Measurements from ENCODE around the genes UCK2 and STYXL2.

DNA sequence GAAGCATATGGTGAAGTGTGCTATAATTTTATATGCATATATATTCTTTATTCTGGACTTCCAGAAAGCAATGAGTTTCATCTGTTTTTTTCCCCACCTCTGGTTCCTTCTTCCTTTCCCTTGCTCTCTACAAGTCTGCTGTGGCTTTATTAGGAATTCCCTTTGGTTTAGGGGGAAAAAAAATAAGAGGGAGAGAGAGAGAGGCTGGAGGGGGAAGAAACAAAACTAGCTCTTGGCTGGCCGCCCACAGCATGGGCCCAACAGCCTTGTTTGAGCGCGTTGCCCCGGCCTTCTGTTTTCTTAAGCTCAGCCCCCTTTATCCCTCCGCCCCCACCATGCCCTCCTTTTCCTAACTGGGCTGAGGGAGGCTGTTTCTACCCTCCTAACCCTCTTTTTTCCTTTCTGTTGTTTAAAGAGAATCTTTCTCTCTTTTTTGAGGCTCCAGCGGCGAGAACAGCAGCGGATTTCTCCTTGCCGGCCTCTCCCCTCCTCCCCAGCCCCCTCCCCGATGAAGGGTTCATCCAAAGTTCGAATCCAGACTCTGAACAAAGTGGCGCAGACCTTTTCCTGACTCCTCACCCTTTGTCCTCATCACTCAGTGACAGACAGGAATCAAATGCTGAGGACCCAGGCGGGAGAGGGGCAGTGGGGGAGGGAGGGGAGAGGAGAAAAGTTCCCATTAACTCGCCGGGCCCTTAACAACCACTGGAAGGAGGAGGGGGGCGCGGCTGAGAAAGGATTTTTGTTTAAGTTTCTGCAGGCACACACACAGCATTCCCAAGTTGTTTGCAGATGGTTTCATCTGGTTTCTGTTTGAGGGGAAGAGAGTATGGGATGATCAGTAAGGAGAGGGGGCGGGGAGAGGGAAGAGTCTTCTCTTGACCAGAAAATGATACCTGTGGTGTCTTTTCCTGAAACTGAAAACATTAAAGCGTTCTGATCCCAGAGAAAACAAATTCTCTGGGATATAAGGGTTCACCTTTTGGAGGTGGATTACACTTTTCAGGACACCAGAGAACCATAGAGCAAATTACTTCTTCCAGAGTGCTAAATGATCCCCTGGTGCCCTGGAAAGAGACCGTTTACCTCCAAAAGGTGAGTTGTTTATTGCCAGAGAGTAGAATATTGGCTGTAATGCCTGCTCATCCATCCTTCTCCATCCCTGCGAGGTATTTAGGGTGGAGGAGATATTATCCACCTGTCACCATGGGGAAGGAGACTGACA, 29.9 kb downstream of the PBX1 start:
- RAMPAGE, long total RNA: no peak
- RRBS: no CpG with 5 or more reads among the region's 21 CpGs

DNA sequence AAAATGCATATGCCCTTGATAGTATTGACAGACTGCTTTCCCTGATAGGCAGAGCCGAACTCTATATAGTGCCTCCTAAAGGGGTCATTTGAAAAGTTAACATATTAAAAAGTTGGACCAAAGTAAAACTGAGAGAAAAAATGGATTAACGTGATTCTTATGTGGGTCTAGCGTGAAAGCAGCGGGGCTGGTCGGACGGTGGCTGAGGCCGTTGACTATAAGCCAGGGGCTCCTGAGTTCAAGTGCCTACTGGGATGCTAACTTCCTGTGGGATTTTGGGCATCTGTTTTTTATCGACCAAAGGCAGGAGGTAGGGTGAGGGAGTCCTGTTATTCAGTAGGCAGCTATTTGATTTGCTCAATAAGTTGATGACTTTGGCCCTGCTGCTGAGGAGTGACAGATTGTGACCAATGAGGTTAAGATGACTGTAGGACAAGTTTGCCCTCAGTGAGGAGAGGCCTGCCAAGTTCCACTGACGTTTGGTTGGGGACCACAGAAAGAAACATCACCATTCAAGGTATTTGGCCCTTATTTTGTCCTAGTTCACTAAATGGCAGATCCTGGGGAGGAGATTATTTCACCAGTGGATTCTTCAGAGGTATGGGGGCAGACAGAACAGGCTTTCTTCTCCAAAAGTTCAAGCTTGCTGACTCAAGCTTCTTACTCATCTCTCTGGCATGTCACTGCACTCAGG, 78.4 kb downstream of the PBX1 start:
- RAMPAGE, long total RNA: no peak
- RRBS: no CpG with 5 or more reads among the region's 9 CpGs

DNA sequence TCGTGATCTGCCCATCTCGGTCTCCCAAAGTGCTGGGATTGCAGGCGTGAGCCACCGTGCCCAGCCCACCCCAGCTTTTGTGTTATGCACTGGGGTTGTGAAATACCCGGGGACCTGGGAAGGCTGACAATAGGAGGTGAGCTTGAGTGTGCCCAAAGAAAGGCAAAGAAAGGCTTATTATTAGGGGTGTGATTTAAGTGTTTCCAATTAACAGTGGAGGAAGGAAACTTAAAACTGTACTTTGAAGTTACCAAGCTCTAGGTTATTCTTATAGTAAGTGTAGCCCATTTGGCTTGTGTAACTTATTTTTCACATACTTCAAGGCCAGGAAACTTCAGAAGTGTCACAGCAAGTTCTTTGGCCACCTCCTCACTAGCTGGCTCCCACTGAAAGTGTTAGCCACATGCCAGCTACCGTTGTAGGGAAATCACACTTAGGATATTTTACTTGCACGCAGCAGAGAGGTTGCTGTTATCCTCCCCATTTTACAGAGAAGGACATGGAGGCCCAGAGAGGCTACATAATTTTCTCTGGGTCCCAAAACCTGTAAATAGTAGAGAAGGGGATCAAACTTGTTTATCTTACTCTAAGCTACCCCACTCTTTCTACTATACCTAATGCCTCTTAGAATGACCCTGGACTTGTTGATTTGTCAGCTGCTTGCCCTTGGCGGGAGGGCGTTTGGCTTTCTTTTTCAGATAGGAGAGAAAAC, 89.2 kb downstream of the PBX1 start:
- RAMPAGE, long total RNA: no peak
- RRBS: no CpG with 5 or more reads among the region's 9 CpGs

DNA sequence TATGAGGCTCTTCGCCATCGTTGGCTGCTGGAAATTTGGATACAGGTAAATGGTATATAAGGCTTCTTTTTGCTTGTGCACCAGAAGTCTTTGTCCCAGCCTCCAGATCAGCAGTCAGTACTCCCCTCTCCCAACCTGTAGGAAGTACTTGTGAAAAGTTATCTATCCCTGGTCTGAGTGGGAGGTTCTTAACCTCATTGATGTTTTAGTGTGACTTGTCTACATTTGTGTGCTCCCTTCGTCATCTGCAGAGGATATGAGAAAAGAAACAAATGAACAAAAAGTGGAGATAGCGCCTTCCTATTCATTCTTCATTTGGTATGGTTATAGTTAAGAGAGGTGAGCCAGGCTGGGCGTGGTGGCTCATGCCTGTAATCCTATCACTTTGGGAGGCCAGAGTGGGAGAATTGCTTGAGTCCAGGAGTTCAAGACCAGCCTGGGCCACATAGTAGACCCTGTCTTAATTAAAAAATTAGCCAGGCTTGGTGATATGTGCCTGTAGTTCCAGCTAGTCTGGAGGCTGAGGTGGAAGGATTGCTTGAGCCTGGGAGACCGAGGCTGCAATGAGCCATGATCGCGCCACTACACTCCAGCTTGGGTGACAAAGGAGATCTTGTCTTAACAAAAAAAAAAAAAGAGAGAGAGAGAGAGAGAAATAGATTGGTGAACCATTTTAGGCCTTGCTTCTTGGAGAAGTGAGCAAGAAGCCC, 168.9 kb downstream of the PBX1 start:
- RAMPAGE, long total RNA: no peak
- RRBS: no CpG with 5 or more reads among the region's 8 CpGs

- RAMPAGE, long total RNA: no peak
- RRBS: no CpG with 5 or more reads among the region's 7 CpGs
Observed at GRCh38 chr1:164772588-164773290, 213.8 kb downstream of the PBX1 start.

DNA sequence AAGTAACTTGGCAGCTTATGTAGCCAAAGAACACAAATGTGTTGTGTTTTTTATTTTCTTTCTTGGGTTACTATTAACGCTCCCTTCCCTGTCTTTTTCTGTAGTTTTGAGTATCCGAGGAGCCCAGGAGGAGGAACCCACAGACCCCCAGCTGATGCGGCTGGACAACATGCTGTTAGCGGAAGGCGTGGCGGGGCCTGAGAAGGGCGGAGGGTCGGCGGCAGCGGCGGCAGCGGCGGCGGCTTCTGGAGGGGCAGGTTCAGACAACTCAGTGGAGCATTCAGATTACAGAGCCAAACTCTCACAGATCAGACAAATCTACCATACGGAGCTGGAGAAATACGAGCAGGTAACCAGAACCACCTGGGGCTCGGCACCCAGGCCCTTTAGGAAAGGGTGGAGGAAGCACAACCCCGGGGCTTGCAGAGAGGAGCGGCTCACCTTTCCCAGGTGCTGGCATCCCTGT, 233.4 kb downstream of the PBX1 start:
- RAMPAGE, long total RNA: no peak
- RRBS: 94% methylated on average over 2 of the region's 19 CpGs

DNA sequence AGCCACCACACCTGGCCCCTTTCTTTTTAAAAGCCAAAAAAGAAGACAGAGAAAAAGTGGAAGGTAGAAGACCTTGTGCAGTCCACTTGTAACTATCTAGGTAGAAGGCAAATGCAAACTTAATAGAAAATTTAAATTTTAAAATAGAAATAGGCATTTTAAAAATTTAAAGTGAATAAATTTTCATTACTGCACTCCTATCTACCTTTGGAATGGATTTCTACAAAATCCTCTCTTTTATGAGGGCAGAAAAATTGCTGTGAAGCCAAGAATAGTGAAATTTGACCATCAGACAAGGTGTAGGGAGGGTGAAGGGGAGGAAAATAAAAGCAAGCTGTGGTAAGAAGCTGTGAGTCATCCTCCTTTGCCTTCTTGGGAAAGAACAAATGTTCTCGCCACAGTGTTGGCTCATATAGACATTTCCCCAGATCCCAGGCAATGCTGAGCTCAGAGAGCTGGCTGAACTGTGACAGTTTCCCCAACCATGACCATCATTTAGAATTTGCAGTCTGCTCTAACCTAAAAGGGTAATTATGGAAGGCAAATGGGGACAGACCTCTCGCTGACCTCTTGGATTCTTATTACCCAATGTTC, 235.3 kb downstream of the PBX1 start:
- RAMPAGE, long total RNA: no peak
- RRBS: no CpG with 5 or more reads among the region's 2 CpGs

- RAMPAGE, long total RNA: no peak
- RRBS: 2% methylated on average over 73 of the region's 111 CpGs
Observed at GRCh38 chr1:165827417-165828290, at the start of gene UCK2. Gene UCK2, plus strand, starts transcription at chr1:165827614.

GRCh38 chr1:166723730-166724253, 115.5 kb upstream of the POGK start:
- RAMPAGE, long total RNA: no peak
- RRBS: no CpG with 5 or more reads among the region's 3 CpGs

DNA sequence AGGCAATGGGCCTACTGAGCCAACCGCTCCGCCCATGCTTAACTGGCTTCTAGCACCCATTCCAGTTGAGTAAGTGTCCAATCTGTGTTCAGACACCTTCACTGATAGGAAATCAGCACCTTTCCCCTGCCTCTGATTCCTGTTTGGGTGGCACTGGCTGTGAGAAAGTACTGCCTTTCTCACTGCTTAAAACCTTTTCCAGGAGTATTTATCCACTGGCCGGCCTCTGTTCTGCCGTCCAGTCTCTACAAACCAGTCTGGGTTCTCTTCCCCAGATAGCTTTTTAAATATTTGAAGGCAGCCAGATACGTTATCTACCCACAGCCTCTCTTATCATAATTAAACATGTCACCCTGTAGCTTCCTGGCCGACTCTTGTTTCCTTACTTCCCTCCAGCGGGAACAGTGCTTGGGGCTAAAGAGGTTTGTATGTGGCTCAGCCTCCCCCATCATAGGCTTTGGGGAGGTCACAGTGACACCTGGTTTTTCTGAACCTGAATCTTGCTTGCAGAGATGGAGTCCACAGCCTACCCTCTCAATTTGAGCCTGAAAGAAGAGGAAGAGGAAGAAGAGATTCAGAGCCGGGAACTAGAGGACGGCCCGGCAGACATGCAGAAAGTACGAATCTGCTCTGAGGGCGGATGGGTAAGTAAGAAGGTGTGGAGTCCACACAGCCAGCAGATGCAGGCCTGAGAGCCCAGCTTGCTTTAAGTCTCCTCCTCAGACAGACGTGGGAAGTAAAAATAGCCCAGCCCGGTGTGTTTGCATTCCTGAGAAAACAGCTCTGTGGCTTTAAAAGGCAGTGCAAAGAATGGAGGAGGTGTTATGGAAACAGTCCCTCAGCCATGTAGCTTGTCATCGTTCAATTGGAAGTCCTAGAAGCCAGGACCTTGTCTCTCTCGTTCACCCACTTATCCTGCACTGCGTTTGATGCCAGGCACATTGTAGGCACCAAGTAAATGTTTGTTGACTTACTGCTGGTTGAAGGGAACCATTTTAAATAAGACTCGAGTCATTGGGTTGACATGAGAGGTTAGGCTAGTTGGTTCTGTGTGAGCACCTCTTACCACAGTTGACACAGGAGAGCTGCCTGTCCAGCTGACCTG, 1.5 kb downstream of the POGK start:
- RAMPAGE, long total RNA: no peak
- RRBS: no CpG with 5 or more reads among the region's 18 CpGs

DNA sequence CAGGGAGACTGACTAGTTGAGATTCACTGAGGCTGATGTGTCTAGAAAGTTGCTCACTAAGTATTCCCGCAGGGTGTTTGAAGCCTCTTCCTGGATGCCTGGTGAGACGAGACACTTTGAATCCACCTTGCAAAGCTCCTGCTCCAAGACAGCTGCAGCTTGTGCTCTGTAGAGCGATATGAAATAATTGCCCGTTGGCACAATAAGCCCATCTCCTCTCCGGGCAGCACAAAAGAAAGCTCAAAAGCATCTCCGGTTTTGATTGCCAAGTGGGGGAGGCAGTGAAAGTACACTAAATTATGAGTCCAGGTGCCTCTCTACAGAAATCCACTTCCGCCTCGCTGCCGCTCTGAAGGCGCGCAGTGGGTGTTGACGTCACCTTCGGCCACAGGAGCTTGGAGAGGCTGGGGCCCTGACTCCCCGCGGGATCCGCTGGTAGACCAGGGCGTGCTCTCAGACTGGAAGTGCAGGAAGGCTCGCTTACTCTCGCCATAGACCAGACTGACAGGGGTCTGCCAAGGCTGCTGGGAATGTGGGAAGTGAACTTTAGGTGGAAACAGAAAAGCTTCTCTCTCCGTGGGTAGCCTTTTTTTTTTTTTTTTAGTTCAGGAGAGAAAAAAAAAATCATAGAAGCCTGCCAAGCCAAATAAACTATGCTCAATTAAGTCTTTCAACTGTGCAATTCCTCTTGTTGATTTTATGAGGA, 46.1 kb downstream of the GPA33 start:
- RAMPAGE, long total RNA: no peak
- RRBS: no CpG with 5 or more reads among the region's 20 CpGs

GRCh38 chr1:167093829-167094756, at the start of gene STYXL2:
Gene STYXL2, plus strand, starts transcription at chr1:167094075.
- RAMPAGE, long total RNA: start-site peak on the plus strand at chr1:167094072-167094168, 565 and 341 reads in 2 replicates
- RRBS: 93% methylated on average over 2 of the region's 11 CpGs

DNA sequence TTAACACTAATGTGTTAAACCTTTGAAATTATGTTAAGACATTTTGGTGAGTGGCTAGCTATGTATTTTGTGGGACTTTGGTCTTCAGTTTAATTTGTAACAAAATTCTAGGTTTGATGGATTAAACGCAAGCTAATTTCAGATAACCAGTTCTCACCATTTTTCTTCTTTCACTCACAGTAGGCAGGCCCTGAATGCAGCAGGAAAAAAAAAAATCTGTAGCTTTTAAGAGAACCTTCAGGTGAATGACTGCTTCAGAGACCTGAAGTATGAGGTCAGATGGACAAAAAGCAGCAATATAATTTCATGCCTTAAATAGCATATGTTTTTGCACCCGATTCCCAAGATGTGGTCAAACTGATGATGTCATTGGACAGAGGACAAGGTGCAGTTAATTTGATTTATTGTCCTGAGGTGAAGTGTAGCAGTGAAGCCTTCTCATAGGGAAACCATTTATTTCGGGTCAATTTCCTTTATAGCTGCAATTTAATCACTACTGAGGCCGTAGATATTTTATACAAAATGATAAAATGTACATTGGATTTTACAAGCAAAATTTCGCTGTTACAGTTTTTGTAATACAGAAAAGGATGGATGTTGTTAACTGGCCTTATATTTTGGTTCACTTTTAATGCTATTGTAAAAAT, 3.0 kb downstream of the POU2F1 start:
- RAMPAGE, long total RNA: no peak
- RRBS: no CpG with 5 or more reads among the region's 5 CpGs

- RAMPAGE, long total RNA: no peak
- RRBS: no CpG with 5 or more reads among the region's 10 CpGs
Observed at GRCh38 chr1:167344584-167345568, 124.2 kb downstream of the POU2F1 start.

DNA sequence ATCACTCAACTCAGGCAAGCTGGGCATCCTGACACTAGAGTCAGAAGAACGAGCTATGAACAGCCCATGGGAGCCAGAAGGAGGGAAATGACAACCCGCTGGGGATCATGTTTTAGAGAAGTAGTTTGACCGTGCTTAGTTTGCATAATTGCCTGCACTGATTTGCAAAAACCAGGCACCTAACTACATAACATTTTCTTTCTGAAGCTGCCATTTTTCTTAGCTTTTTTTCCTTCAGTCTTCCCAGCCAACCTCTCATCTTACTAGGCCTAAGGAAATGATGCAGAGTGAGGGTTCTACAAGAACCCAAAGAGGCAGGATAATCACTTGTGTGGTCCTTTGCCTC, 86.0 kb downstream of the CD247 start:
- RAMPAGE, long total RNA: no peak
- RRBS: no CpG with 5 or more reads among the region's 3 CpGs

- RAMPAGE, long total RNA: no peak
- RRBS: no CpG with 5 or more reads among the region's 4 CpGs
Observed at GRCh38 chr1:167477499-167477901, 40.8 kb downstream of the CD247 start.

DNA sequence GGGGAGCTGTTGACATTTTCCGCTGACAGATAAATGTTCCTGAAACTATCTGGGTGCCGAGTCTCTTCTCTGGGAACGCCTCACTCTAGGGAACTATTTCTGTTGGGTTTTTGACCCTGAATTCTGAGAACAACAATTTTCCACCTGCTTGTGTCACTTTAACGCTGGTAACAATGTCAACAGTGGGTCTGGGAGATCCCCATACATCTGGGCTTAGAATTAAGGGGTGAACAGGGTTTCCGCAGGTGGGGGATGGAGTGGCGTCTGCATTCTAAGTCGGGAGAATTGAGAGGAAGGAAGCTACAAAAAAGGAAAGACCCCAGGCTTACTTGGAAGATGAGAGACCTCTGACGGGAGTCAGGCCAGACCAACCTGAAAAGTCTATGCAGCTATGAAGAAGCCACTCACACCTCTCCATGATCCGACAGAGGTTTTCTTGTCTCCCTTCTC, 8.7 kb downstream of the CD247 start:
- RAMPAGE, long total RNA: no peak
- RRBS: no CpG with 5 or more reads among the region's 9 CpGs

DNA sequence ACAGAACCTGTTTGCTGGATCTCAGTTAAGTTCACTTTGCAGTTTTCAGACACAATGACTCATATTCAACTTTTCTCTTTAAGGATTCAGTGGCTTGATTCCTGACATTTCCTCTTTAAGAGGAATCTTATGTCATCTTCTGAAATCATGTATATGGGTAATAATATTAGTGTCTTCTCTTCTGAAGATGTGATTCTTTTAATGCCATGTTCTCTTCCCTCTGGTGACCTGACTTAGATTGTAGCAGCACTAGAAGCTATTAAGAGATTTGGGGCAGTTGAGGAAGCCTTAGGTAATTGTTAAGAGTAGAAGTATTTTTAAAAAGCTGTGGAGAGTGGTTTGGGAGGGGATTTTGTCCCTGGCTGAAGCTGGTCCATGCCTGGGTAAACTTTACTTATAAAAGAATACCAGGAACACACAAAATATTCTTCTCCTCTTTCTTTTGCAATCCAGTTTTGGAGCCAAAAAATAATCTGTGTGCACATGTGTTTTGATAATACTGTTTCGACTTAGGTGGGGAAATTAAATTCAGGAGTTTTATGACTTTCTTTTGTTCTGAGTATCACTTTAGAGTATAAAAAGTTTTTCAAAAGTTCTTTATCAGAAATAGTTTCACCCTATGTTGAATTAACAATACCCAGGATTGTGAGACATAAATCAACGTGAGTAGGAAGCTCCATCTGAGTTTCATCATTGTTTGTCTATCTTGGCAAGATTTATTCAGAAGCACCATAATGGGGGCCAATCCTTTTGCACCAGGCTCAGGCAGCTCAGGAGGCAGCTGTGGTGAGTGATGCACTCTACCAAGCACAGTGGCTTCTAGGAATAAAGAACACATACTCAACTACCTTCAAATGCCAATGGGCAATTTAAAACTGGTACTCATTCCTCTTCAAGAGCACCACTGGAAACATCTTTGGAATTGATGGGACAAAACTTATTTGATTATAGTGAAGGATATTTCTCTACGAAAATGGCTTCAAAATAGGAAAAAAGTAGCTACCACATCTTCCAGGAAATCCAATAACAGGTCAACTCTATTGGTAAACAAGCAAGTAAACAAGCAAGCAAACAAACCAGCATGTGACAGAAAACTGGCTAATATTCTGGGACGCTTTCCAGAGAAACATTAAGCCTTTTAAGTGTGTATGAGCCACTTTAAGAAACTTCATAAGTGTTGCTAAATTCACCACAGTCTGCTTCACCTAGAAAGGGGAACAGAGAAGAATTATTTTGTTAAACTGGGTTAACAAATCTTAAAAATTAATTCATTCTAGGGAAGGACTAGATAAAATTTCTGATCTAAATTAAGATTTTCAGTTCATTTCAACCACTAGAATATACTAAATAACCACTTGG, 12.0 kb downstream of the CREG1 start:
- RAMPAGE, long total RNA: no peak
- RRBS: no CpG with 5 or more reads among the region's 4 CpGs

DNA sequence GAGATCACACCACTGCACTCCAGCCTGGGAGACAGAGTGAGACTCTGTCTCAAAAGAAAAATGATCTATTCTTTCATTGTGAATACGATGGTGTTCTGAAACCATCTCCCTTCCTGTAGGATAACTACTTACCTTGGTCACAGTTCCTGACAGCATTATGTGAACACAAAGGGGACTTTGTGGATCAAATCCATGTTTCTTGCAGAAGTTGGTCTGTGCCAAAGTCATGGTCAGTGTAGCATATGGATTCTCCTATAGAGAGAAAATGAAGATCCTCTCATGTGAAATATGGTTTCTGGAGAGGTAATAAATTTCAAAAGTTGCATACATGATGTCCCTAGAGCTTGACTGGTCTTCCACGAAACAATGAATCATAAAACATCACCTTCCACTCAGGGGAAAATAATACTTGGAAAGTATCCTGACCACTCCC, 5.7 kb downstream of the CREG1 start:
- RAMPAGE, long total RNA: no peak
- RRBS: no CpG with 5 or more reads among the region's 2 CpGs

GRCh38 chr1:167555943-167556325, 2.4 kb upstream of the CREG1 start:
- RAMPAGE, long total RNA: no peak
- RRBS: no CpG with 5 or more reads among the region's 2 CpGs

All from cardiac muscle cell (in vitro differentiated cells and primary cell).